Cardiac muscle cell (in vitro differentiated cells and primary cell): ENCODE measurements around a stretch of chr2.

GRCh38 chr2:15941381-15942483, 1.4 kb downstream of the MYCN start:
- RAMPAGE, long total RNA = start-site peak on the minus strand at chr2:15941675-15941700, 8 and 10 reads in 2 replicates; start-site peak on the plus strand at chr2:15941765-15941839, 72 and 77 reads in 2 replicates
- RRBS = 3% methylated on average over 31 of the region's 74 CpGs

- RAMPAGE, long total RNA = no peak
- RRBS = 4% methylated on average over 15 of the region's 26 CpGs
Observed at GRCh38 chr2:16013014-16013619, 72.8 kb downstream of the MYCN start.

GRCh38 chr2:16244959-16245488, 304.7 kb downstream of the MYCN start:
- RAMPAGE, long total RNA = no peak
- RRBS = no CpG with 5 or more reads among the region's 7 CpGs

GRCh38 chr2:16620350-16621304, 45.0 kb downstream of the CYRIA start:
- RAMPAGE, long total RNA = no peak
- RRBS = no CpG with 5 or more reads among the region's 4 CpGs

- RAMPAGE, long total RNA = no peak
- RRBS = no CpG with 5 or more reads among the region's 10 CpGs
Observed at GRCh38 chr2:16654912-16655908, 10.4 kb downstream of the CYRIA start.

DNA sequence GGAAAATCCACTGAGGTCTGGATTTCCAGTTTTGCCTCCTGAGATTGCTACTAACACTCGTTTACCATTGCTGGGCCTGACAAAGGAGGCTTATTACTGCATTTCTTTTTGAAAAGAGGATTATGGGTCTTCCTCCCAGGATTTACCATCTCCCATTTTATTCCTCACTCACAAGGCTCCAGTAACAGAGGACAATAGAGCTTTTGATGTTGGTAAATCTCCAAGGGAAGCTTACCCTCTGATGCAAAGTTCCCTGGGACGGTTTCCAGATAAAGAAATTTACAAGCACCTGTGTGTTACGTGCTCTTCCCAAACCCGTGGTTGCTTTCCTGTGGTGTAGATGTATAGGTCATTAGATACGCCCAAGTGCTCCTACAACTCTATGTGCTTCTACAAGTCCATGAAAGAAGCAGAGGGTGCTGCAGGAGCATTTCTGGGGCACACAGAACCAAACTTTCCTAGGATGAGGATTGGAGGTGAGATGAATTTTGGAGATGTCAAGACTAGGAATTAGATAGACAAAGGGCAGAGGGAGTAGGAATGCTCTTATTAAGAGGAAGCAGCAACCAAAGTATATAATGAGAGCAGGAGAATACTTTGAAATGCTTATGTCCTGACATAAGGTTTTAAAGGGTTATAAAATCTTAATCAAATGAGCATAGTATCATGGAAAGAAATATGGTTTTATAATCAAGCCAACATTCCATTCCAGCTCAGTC, 17.2 kb downstream of the VSNL1 start:
- RAMPAGE, long total RNA = no peak
- RRBS = no CpG with 5 or more reads among the region's 5 CpGs

DNA sequence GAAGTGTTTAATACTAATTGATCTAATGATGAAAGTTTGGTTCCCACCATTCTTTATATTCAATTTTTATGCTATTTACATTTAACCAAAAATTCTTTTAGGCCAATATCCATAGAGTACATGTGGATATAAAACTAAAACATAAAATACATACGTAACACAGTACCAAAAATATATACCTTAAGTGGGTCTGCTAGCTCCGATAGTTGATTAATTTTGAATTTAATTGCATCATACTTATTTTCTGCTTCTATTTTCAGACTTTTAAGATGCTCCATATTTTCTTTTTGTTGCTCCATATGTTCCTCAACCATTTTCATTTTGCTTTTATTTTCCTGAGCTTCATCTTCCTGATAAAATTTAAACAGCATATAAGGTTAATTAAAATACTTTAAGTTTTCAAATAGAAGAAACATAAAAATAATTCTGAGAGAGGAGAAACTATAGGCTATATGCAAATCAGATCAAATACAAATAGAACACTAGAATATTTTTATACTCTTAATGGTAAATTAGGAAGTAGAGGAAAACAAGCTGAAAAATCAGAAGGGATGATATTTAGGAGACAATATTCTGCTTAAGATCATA, 53.5 kb downstream of the SMC6 start:
- RAMPAGE, long total RNA = no peak
- RRBS = no CpG with 5 or more reads among the region's 2 CpGs

DNA sequence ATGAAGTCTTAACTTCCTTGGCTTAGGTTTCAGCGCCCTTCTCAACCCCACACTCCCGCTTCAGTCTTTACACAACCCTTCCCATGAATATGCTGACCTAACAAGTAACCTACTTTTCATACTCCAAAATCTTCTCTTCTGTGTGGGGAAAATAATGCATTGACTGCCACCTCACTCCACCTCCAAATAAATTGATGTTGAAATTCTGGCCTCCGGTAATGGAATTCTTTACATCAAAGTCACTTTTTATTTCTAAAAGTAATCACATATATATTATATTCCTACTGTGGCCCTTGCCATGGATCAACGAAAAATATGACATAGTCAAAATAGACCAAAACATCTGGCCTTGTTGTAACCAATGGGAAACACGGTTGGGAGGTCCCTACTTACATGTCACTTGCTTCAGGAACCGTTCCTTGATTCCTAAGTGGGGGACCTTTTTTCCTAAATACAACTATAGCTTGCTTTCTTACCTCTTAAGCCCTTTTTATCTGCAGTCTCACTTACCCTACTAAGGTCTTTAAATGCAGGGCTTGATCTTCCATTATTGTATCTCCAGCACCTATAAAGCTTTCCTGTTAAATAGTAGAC, 1.0 kb downstream of the GEN1 start:
- RAMPAGE, long total RNA = no peak
- RRBS = no CpG with 5 or more reads among the region's 6 CpGs

GRCh38 chr2:17820902-17821474, 4.7 kb downstream of the MSGN1 start:
- RAMPAGE, long total RNA = no peak
- RRBS = no CpG with 5 or more reads among the region's 3 CpGs

- RAMPAGE, long total RNA = no peak
- RRBS = no CpG with 5 or more reads among the region's 8 CpGs
Observed at GRCh38 chr2:18555008-18555787, 5.3 kb downstream of the RDH14 start.

- RAMPAGE, long total RNA = no peak
Observed at GRCh38 chr2:18559442-18559605, 1.1 kb downstream of the RDH14 start.

- RAMPAGE, long total RNA = no peak
Observed at GRCh38 chr2:18650596-18651073, 61.3 kb upstream of the NT5C1B start.

DNA sequence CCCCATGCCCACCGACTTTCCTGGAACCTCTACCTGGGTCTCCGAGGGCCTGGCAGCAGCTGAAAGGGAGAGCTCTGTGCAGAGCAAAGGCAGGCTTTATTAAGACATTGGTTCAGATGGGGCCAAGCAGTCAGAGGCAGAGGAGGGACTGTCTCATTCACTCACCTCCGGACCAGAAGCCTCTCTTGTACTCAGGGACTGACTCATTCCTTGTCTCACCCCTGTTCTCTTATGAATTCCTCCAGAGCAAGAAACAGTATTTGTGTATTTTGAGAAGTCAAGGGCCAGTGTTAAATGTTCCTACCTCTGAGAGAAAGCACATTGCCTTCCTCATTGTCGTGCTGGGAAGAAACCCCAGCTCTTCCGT, 201.9 kb upstream of the NT5C1B start:
- RAMPAGE, long total RNA = no peak
- RRBS = no CpG with 5 or more reads among the region's 5 CpGs

DNA sequence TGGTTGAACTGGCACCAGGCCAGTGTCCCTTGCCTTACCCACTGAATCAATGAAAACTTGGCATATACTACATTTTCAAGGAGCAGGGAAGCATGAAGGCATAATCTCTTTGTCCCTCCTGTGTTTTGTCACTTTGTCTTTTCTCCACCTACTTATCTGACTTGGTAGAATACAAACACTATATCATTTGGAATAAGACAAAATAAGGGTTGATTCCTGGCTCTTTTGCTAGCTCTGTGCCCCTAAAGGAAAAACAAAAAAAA, 366.5 kb downstream of the OSR1 start:
- RAMPAGE, long total RNA = no peak

- RAMPAGE, long total RNA = no peak
- RRBS = no CpG with 5 or more reads among the region's 3 CpGs
Observed at GRCh38 chr2:19336802-19337568, 21.4 kb downstream of the OSR1 start.

DNA sequence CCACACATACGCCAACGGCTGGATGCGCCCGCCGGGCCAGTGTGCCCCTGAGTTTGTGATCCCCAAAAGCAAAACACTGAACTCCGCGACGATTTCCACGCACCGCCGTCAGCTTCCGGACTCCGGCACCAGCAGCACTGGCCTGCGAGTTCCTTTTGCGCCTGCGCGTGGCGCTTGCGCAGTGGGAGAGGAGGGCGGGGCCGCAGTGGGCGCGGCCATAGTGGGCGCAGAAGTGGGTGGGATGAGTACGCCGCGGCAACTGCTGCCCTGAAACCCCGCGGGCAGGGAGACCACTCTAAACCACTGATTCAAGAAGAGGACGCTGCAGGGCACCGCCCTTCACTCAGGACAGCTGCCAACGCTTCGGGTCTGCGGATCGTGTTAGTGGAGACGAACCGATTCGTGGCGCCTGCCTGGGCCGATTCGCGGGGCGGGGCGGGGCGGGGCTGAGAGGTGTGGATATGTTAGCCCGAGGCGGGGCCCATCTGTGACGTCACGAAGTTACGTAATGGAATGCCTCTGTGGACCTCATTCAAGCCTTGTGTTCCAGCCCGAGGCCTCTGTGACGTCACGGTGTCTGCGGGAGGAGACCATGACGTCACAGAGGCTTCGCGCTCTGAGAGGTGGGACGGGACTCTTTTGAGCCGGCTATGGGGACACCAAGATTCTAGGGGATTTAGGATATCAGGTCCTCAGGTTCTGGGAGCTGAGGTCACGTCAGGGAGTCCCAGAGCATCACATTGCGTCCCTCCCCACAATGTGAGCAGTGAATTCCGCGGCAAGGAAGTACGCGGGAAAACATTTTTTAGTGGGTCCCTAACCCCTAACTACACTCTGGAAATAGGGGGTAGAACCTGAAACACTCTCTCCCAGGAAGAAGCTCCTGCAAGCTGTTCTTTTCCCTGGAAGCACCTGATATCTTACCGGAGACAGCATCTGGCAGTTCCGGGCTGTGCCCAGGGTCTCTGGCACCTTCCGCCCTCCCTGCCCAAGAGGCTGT, 10.2 kb downstream of the OSR1 start:
- RAMPAGE, long total RNA = no peak
- RRBS = 1% methylated on average over 8 of the region's 68 CpGs

GRCh38 chr2:19355599-19356014, 2.8 kb downstream of the OSR1 start:
- RAMPAGE, long total RNA = no peak
- RRBS = no CpG with 5 or more reads among the region's 19 CpGs

DNA sequence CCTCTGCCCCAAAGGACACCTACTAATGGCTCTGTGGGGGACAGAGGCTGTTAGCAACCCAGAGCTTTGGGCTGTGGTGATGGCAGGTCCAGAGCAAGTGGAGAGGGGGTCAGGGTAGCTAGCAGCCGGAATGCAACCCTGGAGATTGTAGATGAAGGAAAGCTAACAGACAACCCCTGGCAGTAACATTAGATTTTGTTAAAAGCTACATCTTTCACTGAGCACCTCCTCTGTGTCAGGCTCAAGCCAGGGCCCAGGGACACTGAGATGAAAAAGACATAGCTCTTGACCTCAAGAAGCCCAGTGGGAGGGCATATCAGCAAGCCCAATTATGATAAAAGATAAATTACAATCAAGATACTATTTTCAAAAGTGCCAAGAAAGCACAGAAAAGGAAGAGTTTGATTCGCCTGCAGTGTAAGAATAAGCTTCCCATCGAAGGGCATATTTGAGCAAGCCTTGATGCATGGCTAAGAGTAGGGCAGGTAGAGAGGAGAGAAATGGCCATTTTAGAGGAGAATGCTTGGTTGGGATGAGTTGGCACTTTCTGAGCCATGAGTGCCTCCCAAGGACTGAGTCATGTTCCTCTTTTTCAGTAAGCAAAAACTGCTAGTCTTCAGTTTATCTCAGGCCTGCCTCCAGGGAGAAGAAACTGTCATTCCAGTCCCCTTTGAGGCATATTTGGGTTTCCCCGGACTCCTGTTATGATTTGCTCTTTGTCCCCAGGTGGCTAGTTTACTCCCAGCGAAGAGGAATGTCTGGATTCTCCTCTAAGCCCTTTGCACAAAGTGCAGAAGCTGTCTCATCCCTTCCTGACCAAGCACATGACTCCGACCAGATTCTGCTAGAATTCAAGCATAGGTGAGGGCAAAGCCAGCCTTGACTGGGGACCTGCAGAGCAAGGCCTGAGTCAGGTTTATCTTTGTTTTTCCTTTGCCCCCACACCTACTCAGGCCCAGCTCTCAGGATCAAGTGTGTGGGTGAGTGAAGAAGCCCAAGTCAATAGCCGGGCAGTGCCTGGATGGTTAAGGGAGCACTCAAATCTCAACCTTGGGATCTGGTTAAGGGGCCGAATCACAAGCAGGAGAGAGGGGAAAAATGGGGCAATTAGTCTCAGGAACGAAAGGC, 115.4 kb downstream of the TTC32 start:
- RAMPAGE, long total RNA = no peak
- RRBS = no CpG with 5 or more reads among the region's 9 CpGs

GRCh38 chr2:20041910-20042369, 9.5 kb downstream of the LAPTM4A start:
- RAMPAGE, long total RNA = no peak
- RRBS = no CpG with 5 or more reads among the region's 2 CpGs

- RAMPAGE, long total RNA = no peak
- RRBS = no CpG with 5 or more reads among the region's 8 CpGs
Observed at GRCh38 chr2:20049311-20050121, 1.9 kb downstream of the LAPTM4A start.